Camera-type eye (tissue), 1 donor: Measurements from ENCODE around the gene CXCL13.

DNA sequence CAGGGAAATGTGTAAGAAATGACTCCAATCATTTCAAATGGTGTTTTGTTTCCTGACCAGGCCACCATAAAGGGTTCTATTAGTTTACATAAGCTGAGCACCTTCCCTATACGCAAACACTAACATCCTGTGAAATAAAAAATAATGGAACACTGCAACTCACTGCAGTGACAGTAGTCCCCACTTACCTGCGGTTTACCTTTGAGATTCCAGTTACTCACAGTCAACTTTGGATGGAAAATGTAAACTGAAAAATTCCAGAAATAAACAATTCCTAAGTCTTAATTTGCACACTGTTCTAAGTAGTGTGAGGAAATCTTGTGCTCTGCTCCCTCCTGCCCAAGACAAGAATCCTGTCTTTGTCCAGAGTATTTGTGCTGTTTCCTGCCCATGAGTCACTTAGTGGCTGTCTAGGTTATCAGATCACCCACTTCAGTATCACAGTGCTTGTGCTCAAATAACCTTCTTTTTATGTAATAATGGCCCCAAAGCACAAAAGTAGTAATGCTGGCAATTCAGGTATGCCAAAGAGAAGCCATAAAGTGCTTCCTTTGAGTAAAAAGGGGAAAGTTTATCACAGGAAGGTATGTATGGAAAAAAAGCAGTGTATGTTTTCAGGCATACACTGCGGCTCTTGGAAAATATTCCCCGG, 265.2 kb downstream of the RCHY1 start:
- RAMPAGE, long total RNA: no peak

GRCh38 chr4:76072641-76073206, 1.8 kb upstream of the ART3 start:
- RAMPAGE, long total RNA: no peak

DNA sequence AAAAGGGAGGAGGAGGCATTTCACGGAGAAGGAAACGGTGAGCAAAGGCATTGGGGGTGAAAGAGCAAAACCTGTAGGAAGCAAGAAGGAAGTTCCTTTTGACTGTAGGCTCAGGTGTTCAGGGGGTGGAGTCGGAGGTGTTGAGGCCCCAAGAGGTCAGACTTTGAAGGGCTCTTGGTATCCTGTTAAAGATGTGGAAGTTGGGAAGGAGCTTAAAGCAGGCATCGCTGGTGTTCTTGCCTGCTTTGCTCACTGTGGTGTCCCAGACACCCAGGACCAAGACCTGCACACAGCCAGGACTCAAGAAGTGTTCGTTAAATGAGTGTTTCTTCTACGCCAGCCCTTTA, 737 bp upstream of the SCARB2 start:
- RAMPAGE, long total RNA: no peak

DNA sequence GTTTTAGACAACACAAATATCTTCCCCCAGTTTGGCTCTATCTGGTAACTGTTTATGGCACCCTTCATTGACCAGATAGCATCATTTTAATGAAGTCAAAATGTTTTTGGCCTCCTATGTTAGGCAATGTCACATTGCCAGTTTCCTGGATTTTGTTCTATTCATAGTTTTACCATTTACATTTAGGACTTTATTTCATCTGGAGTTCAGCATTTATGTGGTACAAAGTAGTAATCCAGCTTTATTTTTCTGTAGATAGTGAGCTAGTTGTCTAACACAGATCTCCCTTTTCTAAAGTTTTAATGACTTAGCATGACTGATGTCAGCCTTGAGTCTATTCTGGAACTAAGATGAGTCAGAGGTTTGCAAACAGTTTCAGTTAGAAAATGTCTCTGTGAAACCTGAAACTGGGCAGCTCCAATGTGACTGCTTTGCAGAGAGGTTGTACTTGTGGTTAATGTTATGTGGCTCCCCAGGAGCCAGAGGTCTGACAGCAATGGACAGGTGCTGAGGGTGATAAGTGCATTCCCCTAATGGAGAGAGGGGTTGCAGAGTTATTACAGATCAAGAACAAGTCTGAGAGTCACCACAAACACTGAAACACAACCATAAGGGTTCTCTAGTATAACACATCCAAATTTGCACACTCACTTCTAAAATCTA, 5.2 kb upstream of the STBD1 start:
- RAMPAGE, long total RNA: no peak

DNA sequence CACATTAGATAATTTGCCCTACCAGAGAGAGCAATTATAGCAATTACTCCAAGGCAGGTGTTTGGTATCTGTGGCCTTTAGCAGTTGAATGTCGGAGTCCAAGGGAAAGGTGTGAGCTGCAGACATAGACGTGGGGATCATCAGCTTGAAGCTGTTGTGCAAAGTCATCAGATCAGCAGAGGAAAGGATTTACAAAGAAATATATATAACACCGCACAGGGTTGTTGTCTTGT, 1.0 kb upstream of the STBD1 start:
- RAMPAGE, long total RNA: no peak

- RAMPAGE, long total RNA: no peak
Measured at GRCh38 chr4:76435441-76436417, 700 bp downstream of the SHROOM3 start.

DNA sequence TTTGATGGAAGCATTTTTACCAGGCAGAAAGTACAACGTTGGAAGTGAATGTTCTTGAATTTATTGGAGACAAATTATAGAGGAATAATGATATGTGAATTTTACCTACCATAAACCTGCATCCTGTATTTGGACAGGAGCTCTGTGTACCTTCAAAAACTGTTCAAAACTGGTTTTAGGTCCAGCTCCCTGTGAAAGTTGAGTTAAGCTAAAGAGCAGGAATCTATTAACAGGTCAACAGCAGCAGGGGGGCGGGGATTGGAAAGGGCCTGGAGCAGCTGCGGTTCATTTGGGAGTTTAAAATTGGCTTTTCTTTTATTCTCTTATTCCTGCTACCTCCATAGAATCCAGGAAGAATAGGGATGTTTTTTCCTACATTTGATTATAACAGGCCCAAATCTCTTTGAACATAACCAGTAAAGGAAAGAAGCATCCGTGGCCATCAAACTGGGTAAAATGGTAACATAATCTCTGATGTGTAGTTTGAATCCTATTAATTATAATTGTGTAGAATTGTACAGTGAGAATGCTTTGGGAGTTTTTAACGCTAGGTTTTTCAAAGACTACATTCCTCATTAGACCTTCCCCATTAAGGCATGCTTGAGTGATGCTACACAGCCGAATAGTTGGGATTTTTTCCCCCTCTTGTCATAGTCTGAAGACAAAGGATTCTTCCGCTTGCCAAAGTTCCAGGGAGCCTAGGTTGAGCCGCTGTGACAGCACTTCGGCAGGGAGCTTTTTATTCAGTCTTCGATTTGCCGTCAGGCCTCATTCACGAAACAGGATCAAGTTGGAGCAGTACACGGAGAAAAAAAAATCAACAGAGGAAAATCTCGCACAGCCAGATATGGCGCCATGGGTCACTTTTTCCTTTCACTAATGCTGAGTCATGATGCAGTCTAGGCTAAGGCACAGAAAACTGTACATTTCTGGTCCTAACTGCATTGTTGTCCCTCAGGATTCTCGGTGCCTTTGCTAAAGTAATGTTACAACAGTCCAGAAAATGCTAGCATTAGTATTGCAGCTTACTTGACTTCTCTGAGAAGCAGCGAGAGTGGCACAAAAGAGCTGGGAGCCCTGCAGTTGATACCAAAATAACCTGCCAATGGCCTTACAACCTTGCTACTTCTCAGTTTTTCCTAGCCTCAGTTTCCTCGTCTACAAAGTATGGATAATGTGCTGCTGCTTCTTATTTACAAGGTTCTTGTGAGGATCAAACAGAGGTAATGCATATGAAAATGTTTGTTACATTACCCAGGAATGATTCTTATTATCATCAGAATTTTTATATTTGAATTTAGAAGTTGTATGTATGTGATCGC, 24.2 kb downstream of the SHROOM3 start:
- RAMPAGE, long total RNA: no peak

DNA sequence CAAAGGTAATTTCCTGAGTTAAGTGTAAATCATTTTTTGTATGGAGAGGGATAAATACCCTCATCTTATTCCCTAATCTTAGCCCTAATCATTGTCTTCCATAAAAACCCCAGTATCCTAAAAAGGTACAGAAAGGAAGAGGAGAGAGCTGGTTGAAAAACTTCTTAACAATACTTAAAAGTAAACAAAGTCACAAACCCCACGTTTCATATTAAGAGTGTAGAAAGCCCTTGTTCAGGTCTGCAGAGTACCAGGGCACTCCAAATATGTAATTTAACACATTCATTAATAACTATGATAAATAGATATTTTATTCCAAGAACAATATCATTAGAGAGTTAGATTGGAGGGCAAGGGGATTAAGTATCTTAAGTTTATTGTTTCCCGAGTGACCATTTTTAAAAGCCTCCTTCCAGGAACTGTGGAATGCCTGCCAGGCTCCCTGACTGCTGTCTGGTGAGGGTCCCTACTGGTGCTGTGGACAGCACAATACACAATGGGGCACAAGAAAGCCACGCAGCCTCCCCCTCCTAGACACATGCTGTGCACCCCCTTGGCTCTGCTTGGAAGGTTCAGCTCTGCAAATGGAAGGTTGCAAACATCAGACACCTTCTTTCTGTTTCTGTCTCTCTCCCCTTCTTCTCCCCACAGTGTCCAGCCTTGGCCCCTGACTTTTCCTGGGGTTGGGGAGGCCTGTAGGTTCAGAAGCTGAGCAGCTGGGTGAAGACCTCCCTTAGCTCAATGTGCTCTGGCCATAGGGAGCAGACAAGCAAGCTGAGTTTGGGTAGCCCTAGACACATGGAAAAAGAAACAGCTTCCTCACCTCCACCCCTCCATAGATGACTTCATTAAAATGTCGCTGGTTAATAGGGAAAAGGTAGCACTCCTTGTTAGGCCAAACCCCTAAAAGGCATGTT, 153.2 kb downstream of the SHROOM3 start:
- RAMPAGE, long total RNA: no peak

DNA sequence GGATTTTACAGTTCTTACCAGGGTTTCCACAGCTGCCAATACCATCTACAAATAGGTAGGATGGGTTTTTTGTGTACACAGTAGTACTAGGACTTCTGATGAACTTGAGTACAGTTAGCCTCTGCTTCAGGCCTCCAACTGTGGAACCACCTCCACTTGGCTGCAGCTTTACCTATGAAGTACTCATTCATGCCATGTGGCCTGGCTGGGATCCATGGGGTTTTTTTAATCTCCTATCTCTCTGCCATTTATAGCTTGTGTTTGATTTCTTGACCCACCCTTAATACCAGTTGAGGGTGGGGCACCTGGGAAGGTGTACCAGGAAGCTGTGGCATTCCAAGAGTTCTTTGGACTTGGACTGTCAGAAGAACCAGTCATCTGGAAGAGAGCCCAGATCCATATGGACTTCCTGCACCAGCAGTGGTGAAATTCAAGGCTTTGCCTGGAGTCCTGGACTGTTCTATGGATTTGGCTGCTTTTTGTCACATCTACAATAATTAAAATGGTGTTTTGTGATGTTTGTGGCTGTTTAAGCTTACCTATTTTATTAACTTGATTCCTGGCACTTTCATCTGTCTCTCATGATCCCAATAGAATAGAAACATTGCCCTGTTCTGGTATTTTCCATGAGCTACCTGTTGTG, 230.2 kb downstream of the SHROOM3 start:
- RAMPAGE, long total RNA: no peak

DNA sequence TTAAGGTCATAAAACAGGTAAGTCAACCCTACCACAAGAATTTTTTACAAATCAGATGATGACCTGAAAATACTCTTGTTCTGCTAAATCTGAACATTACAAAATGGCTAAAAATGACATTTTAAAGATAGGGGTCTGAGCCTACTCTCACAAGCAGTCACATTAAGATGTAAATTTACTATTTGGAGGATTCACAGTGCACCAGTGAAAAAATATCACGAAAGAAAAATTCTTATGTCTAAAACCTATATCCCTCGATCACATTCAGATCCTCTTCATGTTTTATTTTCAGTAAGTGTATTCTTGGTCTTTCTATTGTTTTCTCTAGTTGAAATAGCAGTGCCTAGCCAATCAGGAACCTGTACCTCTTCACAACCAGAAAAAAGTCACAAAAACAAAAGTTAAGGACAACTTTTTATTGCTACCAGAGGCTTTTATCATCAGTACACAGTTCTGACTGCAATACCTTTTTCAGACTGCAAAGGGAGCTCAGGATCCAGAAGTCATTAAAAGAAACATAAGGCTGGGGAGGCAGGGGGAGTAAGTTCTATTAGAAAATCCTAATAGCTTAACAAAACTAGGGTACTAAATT, 28.9 kb downstream of the CCNI start:
- RAMPAGE, long total RNA: no peak

- RAMPAGE, long total RNA: no peak
Measured at GRCh38 chr4:77072993-77073510, 2.7 kb downstream of the CCNI start.

GRCh38 chr4:77135333-77135556, 21.8 kb upstream of the CCNG2 start:
- RAMPAGE, long total RNA: no peak

GRCh38 chr4:77177304-77177725, 20.3 kb downstream of the CCNG2 start:
- RAMPAGE, long total RNA: no peak

- RAMPAGE, long total RNA: no peak
Measured at GRCh38 chr4:77493747-77494673, 111.6 kb upstream of the CXCL13 start.

GRCh38 chr4:77563927-77564869, 41.4 kb upstream of the CXCL13 start:
- RAMPAGE, long total RNA: no peak

GRCh38 chr4:77605647-77605948, at the start of gene CXCL13:
Gene CXCL13, plus strand, starts transcription at chr4:77605820.
- RAMPAGE, long total RNA: no peak

GRCh38 chr4:77619506-77619805, 13.8 kb downstream of the CXCL13 start:
- RAMPAGE, long total RNA: no peak

DNA sequence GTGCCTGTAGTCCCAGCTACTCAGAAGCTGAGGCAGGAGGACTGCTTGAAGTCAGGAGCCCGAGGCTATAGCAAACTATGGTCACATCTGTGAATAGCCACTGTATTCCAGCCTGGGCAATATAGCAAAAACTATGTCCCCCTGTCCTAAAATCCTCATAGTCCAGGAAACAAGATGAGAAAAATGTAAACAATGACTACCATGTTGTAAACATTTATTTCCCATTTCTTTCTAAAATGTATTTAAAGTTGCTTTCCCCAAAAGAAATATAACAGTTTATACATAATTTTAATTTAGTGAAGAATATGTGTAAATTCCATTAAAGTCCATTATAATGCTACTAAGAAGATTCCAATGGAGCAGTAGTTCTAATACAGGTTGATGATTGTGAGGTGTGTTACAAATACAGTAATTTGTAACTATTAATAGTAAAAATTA, 17.4 kb downstream of the CNOT6L start:
- RAMPAGE, long total RNA: no peak

- RAMPAGE, long total RNA: no peak
Measured at GRCh38 chr4:77857182-77857584, 5.4 kb upstream of the MRPL1 start.

GRCh38 chr4:78707101-78707764, 68.9 kb upstream of the BMP2K start:
- RAMPAGE, long total RNA: no peak